Subcutaneous preadipocyte (primary cell): ENCODE results near the gene SF1.

DNA sequence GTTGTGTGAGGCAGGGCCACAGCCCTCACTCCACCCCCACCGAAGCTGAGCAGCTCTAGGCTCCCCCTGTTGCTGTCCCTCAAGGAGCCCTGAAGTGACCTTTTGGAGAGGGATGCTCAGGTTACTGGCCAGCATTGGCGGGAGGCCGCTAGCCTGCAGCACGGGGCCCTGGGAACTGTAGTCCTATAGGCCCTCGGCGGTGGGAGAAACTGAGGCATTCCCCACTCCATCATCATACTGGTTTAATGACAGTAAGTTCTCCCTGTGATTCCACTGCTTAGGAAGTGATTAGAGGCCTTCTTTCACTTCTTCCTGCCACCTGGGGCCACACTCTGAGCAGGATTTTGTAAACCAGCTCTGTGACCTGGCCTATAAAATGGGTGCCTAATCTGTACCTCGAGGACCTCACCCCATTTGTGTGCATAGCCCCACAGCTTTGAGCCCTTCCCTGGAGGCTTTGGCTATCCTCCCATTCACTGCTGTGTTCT, 729 bp upstream of the PYGM start:
- CAGE, long polyA plus RNA = no peak

DNA sequence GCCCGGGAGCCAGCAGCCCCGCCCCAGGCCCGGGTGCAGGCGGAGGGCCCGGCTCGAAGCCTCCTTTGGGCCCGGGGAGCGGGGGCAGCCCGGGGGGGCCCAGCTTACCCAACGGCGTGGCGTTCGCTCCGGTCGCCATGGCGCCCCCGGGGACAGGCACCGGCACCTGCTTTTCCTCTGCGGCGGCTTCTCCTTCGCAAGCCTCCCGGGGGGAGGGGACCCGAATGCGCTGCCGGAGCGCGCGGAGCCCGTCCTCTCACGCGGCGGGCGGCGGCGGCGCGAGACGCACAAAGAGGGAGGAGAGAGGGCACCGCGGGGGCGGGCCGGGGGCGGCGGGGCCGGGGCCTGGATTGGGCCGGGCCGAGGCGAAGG, at the start of gene SF1:
TSS of gene SF1 (minus strand) at position 289 of the 372 bp plus-strand sequence.
- CAGE, long polyA plus RNA = no peak

DNA sequence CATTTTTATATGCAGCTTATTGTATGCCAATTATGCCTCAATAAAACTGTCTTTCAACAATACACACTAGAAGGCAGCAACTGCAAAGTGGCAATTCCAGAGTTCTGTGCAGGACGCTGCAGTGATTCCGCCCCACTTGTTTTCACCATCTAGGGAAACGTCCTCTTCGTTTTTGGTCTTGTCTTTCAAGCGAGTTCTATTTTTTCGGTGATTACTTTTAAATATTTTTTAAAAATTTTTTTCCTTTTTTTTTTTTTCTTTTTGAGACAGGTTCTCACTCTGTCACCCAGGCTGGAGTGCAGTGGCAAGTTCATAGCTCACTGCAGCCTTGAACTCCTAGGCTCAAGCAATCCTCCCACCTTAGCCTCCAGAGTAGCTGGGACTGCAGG, 7.0 kb upstream of the SF1 start:
- CAGE, long polyA plus RNA = no peak

DNA sequence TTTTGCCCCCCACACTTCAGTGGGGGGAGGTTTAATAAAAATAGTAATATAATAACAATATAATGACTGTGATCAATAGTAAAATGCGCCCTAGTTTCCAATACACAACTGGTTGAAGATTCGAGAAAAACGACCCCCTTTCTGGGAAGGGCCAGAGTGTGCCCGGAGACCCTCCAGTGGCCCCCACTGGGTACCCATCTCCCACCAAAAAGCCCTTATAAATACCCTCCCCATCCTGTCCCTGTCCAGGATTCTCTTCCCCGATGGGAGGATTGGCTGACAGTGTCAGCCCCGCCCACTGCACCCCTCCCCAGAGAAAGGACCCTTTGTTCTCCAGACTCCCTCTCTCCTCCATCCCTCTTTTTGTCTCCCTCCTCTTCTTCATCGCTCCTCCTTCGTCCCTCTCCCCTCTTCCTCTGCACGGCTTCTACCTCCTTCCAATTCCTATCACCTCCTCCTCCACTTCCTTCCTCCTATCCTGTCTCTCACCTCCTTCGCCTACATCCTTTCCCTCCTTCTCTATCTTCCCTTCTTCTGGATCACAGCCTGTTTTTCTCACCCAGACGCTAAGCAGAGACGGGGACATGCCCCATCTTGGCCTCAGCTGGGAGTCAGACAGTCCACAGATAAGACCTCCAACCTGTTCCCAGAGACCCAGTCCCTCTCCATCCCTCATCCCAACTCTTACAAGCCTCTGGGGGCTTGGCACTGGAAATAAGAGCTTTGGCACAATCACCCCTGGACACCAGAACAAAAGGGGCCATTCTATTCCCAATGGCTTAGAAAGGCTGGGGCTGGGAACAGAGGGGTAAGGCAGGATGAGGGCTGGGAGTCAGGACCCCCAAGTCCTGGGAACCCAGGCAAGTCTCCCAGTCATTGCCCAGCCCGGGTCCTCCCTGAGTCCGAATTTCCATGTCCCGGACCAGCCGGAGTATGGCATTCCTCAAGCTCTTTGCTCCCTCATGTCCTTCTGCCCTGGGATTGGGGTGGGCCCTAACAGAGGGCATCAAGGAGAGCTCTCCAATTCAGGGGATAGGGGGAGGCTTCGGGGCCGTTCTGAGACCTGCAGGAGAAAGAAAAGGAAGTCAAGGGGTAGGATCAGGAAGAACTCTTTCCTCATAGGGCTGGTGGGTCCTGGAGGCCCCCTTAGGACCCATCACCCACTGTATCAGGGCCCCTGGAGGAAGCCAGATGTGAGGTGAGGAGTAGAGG, 13.5 kb upstream of the MEN1 start:
- CAGE, long polyA plus RNA = no peak

- CAGE, long polyA plus RNA = no peak
Measured at GRCh38 chr11:64835157-64836018, 9.1 kb downstream of the CDC42BPG start.

GRCh38 chr11:64852539-64853473, 8.4 kb upstream of the CDC42BPG start:
- CAGE, long polyA plus RNA = no peak

- CAGE, long polyA plus RNA = no peak
Measured at GRCh38 chr11:64863656-64864209, 14.7 kb downstream of the EHD1 start.

- CAGE, long polyA plus RNA = no peak
Measured at GRCh38 chr11:64877371-64877665, 1.1 kb downstream of the EHD1 start.

- CAGE, long polyA plus RNA = no peak
Measured at GRCh38 chr11:64879584-64880212, 1.3 kb upstream of the EHD1 start.

DNA sequence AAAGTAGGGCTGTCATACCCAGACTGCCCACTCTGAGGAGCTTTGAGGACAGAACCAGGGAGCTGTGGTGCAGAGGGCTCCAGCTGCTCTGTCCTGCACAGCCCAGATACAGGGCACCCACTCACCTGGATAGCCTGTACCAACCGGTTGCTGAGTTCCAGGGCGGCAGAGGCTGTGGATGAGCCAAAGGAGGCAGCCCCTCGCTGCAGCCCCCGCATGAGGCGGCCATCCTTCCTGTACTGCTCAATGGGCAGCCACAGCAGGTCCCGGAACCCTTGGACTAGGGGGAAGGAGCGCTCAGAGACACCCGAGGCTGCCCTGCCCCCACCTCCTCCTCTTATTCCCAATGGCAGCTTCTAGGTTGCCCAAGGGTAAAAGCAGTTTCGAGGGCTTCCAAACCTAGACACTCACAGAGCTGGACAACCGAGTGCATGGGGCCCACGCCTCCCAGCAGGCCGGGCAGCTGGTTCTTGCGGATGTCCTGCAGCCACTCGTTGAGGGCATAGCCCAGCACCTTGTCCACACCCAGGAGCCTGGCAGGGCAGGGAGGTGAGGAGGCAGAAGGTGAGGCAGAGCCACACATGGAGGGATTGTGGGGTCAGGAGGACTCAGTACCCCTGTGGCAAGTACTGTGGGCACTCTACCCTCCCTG, 18.0 kb upstream of the EHD1 start:
- CAGE, long polyA plus RNA = no peak

DNA sequence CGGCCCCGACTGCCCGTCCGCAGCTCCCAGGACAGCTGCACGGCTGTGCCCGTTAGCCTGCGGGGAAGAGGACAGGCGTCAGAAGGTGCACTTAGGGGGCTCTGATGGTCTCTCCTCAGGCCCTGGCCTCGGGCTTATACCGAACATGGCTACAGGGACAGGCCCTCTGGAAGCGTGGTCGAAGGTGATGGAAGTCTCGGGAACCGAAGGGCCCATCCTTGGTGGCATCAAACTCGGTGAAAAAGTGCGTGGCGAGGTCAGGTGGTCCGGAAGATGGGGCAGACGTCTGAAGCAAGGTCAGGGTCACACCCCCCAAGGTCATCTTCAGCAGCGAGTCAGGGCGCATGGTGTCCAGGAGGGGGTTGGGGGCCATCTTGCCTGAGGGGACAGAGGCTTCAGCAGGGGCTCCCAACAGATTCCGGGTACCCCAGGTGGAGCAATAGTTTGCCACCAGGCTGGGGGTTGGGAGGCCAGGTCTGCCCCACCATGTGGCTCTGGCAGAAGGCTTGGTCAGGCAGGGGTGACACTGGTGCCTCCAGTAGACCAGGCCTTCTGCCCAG, 6.0 kb downstream of the ATG2A start:
- CAGE, long polyA plus RNA = no peak

GRCh38 chr11:64913551-64913976, 3.4 kb downstream of the ATG2A start:
- CAGE, long polyA plus RNA = no peak

GRCh38 chr11:64931217-64931929, 4.3 kb downstream of the GPHA2 start:
- CAGE, long polyA plus RNA = no peak

- CAGE, long polyA plus RNA = no peak
Measured at GRCh38 chr11:64932614-64932958, 3.1 kb downstream of the GPHA2 start.

- CAGE, long polyA plus RNA = no peak
Measured at GRCh38 chr11:65066777-65067596, 8.6 kb upstream of the NAALADL1 start.

DNA sequence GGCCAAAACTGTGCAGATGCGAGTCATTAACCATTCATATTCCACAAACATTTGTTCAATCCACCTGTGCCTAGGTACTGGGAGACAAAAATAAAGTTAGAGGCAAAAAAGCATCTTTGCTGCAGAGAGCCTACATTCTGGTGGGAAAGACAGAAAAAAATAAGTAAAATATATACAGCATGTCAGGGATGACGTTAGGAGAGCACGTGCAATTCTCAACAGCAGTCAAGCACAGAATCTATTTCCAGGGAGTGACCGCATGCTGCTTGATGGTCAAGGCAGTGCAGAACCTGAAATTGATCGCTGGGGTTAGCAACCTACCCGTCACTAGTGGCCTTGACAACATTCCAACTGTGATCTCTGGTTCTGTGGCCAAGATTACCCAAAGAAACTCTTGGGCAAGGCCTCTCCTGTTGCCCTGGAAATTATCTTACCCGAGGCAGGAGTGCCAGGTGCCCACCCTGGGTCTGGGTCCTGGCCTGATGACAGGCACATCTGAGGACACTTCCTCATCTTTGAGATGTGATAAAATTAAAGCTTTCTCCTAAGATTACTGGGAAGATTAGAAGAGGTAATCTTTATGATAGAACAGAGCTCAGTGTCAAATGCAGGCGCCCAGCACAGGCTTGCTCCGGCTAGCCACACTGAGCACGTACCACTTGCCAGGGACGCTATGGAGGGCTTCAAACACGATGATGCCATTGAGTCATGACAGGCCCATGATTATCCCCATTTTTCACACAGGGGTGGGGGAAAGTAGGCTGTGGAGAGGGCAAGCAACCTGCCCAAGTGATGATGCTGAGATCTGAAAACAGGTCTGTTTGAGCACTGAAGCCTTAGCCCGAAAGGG, 2.2 kb downstream of the TM7SF2 start:
- CAGE, long polyA plus RNA = no peak

DNA sequence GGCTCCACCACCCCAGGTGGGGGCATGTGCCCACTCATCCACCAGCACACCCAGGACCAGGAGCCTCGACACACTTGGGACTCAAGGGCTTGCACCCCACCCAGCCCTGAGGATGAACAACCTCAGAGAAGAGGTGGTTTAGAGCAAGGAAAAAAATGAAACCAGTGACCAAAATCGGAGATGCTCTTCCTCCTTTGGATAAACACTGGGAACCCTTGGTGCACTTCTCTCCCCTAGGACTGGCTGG, 1.5 kb downstream of the ZNHIT2 start:
- CAGE, long polyA plus RNA = no peak

- CAGE, long polyA plus RNA = no peak
Measured at GRCh38 chr11:65118775-65119428, 1.4 kb upstream of the ZNHIT2 start.

GRCh38 chr11:65150585-65151492, 16.5 kb upstream of the SYVN1 start:
- CAGE, long polyA plus RNA = no peak

GRCh38 chr11:65182181-65183044, 685 bp downstream of the CAPN1 start:
- CAGE, long polyA plus RNA = no peak